AG09319 (cell line): ENCODE measurements around the gene TRMO.

- RRBS, result under 1% methylated on average over 34 of the region's 109 CpGs
Measured at GRCh38 chr9:95516175-95517091, 7.4 kb upstream of the PTCH1 start.

DNA sequence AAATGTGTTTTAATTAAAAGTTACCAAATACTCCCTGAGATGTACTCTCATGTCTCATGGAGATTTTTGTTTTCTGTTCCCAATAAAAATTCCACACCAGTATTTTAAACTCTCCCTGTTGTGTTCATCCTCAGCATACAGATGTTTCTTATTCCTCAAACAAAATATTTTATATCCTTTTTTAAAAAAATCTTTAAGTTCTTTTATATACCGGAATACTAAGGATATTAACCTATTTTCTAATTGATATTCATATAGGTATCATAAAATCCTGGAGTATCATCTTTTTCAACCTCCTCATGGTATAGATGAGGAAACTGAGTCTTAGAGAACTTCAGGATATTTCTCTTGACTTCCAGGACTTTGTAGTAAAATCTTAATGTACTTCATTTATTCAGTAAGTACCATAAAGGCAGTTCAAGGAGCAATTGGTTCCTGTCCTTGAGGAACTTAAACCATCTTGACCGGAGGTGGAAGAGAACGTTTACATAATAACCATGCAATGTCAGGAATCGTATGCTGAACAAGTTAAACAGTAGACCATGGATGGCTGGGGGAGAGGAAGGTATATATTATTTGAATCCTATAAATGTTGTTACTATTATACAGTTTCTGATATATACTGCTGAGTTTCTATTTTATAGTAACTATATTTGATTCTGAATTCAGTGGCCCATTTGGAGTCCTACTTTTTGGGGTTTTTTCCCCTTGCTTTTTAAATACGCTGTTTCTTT is 91.7 kb downstream of the ERCC6L2 start:
- RRBS, result no CpG with 5 or more reads among the region's 5 CpGs

- RRBS, result 87% methylated on average over 6 of the region's 39 CpGs
Measured at GRCh38 chr9:96048975-96049819, 173.7 kb downstream of the ERCC6L2 start.

- RRBS, result 22% methylated on average over 3 of the region's 32 CpGs
Measured at GRCh38 chr9:96140349-96141226, 161.4 kb downstream of the HSD17B3 start.

GRCh38 chr9:96246222-96246583 is 55.8 kb downstream of the HSD17B3 start:
- RRBS, result no CpG with 5 or more reads among the region's 7 CpGs

GRCh38 chr9:96339555-96340149 is 37.7 kb upstream of the HSD17B3 start:
- RRBS, result no CpG with 5 or more reads among the region's 4 CpGs

- RRBS, result no CpG with 5 or more reads among the region's 2 CpGs
Measured at GRCh38 chr9:96419980-96420290, 1.8 kb upstream of the ZNF367 start.

DNA sequence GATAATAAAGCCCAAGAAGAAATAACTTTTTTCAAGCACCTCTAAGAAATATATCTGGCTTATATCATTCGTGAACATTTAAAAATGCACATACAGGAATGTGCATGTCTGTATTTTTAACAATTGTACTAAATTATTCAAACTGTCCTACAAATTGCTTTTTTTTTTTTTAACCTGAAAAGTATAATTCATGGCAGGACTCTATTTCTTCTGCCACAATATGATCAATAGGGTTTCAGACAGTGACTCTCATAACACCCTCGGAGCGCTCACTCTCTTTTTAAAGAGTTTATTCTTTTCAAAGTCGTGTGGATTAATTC is 36.0 kb upstream of the NUTM2G start:
- RRBS, result no CpG with 5 or more reads among the region's 4 CpGs

GRCh38 chr9:96895652-96896611 is 32.7 kb upstream of the NUTM2G start:
- RRBS, result no CpG with 5 or more reads among the region's 7 CpGs

GRCh38 chr9:97214372-97215084 is 92.9 kb upstream of the CCDC180 start:
- RRBS, result no CpG with 5 or more reads among the region's 15 CpGs

- RRBS, result no CpG with 5 or more reads among the region's 41 CpGs
Measured at GRCh38 chr9:97222086-97222958, 85.1 kb upstream of the CCDC180 start.

- RRBS, result 94% methylated on average over 7 of the region's 28 CpGs
Measured at GRCh38 chr9:97271307-97271754, 36.1 kb upstream of the CCDC180 start.

DNA sequence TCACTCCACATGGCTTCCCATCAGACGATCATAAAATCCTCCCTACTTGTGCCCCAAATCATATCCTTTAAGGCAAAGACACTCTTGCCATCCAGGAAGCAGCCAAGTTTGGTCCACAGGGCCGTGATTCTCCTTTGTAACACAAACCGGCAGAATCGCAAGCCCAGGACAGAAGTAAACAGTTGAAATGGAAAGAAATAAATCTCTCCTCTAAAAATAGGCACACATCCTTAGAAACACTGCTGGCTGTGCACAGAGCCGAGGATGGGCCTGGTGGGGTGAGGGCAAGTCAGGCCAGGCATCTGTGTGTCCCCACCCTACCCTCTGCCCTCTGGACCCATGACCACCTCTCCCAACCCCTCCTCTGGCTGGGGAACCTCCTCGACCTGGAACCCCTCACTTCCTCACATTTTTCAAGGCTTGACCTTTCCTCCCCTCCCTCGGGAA is 30.5 kb downstream of the TMOD1 start:
- RRBS, result no CpG with 5 or more reads among the region's 7 CpGs

GRCh38 chr9:97553135-97553604 is 51.7 kb downstream of the TMOD1 start:
- RRBS, result no CpG with 5 or more reads among the region's 7 CpGs

- RRBS, result no CpG with 5 or more reads among the region's 6 CpGs
Measured at GRCh38 chr9:97600537-97601084, 32.6 kb downstream of the TSTD2 start.

- RRBS, result 2% methylated on average over 29 of the region's 85 CpGs
Measured at GRCh38 chr9:97853646-97854306, 750 bp downstream of the FOXE1 start.

GRCh38 chr9:97921881-97922829 is at the start of gene TRMO:
Gene TRMO (minus strand): TSS chr9:97922500.
- RRBS, result 1% methylated on average over 19 of the region's 62 CpGs

- RRBS, result no CpG with 5 or more reads among the region's 11 CpGs
Measured at GRCh38 chr9:97923710-97924626, 1.7 kb upstream of the TRMO start.